Zone of skin (tissue), 1 donor: Measurements from ENCODE around the gene CHMP2B.

GRCh38 chr3:81732873-81733486 is 28.5 kb downstream of the GBE1 start:
- RRBS = no CpG with 5 or more reads among the region's 4 CpGs

DNA sequence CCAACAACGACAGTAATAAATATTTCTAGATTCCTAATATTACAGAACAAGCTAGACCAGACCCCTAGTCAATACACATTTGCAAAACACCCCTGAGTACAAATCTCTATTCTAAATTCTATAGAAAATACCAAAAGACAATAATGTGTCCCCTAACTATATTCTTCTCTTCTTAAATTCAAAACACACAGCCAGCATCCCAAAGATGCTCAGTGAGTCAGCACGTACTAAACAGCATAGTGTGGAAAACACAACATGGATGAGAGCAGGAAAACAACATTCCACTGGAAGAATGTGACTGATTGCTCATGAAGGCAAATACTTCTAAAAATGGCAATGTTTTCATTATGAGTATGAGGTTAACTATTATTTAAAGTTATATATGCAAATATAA is 18.5 kb downstream of the GBE1 start:
- RRBS = no CpG with 5 or more reads among the region's 2 CpGs

DNA sequence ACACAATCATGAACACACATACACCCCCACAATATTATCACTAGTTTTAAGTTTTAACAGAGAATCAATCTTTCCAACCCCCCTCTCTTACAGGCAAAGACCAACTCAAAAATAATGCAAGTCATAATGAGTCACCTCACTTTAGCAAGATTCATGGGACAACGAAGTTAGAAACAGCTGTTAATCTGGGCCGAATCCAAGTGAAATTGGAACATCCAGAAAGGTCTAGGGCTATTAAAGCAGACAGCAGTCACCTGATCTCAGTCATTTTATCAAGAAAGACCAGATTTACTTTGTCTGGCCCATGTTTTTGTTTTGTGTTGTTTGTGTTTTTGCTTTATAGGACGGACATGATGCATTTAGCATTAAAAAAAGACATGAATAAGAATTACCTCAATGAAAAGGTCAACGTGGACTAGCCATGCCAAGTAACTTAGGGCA is 18.0 kb downstream of the GBE1 start:
- RRBS = no CpG with 5 or more reads among the region's 4 CpGs

DNA sequence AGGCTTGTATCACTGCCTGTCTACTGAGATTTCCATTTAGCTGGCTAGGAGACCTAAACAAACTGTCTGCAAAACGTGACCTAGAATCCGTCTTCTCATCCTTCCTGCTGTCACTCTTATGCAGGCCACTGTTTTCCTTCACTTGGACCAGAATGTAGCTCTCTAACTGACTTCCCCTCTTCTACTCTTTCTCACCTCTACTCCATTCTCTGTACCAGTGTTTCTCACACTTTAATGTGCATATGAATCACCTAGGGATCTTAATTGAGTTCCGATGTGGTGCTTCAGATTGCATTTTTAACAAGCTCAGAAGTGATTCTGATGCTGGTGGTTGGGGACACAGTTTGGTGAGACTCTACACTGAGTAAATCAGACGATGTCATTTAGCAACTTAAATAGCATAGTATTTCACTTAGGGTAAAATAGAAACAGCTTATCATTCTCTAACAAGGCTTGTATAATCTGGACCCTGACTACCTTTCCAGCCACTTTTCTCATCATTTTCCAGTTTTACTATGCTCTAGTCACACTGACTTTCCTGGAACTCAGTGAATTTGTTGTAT is 1.6 kb upstream of the GBE1 start:
- RRBS = no CpG with 5 or more reads among the region's 4 CpGs

DNA sequence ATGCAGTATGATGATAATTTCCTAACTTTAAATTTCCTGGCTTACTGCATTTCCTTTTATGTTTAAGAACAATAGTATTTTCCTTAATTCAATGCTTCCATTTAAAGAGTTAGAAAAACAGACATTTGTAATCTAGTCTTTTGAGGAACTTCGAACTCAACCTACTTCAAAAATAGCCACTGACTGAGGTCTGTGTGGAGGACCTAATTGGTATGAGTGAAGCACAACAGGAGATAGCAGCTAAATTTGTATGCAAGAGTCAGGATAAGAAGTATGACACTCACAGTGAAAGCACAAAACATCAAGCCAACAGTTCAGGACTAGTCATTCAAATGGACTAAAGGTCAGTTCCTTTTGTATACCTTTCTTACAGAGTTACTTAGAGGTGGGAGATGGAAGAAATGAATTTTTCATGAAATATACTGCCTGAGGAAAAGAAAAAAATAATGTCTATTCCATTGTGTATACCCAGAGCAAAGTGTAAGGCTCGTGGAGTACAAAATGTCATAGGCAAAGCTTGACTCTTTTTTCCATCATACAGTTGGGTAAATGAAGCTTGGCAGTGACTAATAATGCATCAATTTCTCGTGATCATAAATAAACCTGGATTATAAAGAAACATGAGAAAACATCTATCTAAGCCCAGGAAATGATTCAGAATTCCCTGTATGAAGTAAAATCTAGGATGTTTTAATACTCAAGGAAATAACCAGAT is 1005.3 kb upstream of the CADM2 start:
- RRBS = no CpG with 5 or more reads among the region's 3 CpGs

DNA sequence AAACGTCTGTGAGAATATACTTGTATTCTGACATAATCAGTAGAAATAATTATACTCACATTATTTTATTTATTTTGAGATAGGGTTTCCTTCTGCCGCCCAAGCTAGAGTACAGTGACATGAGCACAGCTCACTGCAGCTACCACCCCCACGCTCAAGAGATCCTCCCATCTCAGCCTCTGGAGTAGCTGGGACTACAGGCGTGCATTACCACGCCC is 830 bp upstream of the VGLL3 start:
- RRBS = no CpG with 5 or more reads among the region's 5 CpGs

GRCh38 chr3:87226963-87228113 is at the start of gene CHMP2B:
Gene CHMP2B (plus strand): TSS chr3:87227309.
- RRBS = under 1% methylated on average over 17 of the region's 69 CpGs

- RRBS = 1% methylated on average over 4 of the region's 16 CpGs
Measured at GRCh38 chr3:88148991-88149484, 721 bp upstream of the C3orf38 start.

DNA sequence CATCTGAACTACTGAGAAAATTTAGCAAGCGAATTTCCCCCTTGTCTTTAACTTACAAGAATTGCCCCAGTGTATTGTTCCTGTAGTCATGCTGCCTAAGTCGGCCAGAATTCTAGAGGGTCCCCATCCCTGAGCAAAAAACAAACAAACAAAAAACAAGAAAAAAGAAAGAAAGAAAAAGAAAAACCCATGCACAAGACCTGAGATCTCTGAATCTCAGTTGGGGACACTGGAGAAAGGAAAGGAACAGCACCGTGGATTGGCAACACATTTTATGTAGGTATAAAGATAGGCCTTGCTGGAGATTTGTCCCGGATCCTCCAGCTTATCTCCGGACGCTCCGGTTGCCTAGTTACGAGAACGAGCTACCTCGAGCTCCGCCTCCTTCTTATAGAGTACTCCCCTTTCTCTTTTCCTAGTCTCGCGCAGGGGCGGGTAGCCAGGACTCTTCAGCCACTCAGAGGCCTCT is 333 bp upstream of the ARL13B start:
- RRBS = no CpG with 5 or more reads among the region's 14 CpGs

- RRBS = no CpG with 5 or more reads among the region's 4 CpGs
Measured at GRCh38 chr3:94648707-94649175, 585.9 kb downstream of the NSUN3 start.

- RRBS = no CpG with 5 or more reads among the region's 1 CpG
Measured at GRCh38 chr3:97901580-97901905, 70.7 kb downstream of the RIOX2 start.

GRCh38 chr3:98164992-98165337 is 1.5 kb upstream of the OR5H15 start:
- RRBS = no CpG with 5 or more reads among the region's 4 CpGs

- RRBS = no CpG with 5 or more reads among the region's 5 CpGs
Measured at GRCh38 chr3:99933722-99934202, 116.1 kb downstream of the CMSS1 start.

GRCh38 chr3:99939805-99940375 is 122.2 kb downstream of the CMSS1 start:
- RRBS = no CpG with 5 or more reads among the region's 2 CpGs

GRCh38 chr3:99957448-99957987 is 139.9 kb downstream of the CMSS1 start:
- RRBS = no CpG with 5 or more reads among the region's 2 CpGs

GRCh38 chr3:100023884-100024216 is 90.5 kb downstream of the FILIP1L start:
- RRBS = no CpG with 5 or more reads among the region's 2 CpGs

GRCh38 chr3:100073332-100073878 is 40.9 kb downstream of the FILIP1L start:
- RRBS = no CpG with 5 or more reads among the region's 3 CpGs

DNA sequence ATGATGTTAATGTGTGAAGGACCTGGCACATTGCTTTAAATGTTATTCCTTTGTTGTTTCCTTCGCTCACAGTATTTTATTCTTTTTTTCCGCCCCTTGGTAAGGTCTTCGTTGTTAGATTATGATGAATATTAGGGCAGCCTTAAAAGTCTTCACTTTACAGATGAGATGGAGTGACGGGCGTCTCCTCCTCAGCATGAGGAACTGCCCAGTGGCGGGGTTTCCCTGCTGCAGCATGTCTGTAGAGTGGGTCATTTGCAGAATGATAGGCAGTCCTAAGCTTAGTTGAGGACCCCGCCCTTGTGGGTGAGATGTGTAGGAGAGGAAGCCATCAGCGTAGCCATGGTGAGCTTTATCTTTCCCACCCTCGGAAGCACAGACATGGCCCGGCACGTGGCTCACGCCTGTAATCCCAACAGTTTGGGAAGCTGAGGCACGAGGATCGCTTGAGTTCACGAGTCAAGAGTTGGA is 818 bp downstream of the NIT2 start:
- RRBS = no CpG with 5 or more reads among the region's 15 CpGs

DNA sequence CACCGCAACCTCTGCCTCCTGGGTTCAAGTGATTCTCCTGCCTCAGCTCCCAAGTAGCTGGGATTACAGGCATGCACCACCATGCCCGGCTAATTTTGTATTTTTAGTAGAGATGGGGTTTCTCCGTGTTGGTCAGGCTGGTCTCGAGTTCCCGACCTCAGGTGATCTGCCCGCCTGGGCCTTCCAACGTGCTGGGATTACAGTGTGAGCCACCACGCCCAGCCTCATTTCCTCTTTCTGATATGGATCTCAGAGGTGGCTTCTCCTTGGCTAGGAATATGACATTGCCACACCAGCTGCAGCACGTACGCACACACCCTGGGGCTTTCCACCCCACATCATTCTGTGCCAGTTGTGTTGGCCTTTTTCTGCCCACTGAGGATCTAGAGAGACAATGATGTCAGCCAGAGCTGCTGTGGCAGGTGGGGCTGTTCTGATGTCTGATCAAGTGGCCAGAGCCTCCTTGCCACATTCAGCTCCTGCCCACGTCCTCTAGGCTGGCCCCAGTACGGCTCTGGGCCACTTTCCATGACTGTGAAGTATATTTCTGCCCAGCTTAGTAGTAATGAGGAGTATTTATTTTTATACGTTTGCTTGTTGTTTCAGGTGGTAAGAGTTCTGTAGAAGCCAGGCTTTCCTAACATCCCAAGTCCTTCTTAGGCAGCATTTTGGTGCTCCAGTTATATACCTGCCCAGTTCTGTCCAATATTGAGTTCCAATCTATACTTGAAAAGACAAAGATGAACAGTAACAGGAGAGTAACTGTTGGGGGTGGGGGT is 29.1 kb downstream of the TMEM45A start:
- RRBS = no CpG with 5 or more reads among the region's 13 CpGs